ENCODE measurements around a stretch of chr14.

DNA sequence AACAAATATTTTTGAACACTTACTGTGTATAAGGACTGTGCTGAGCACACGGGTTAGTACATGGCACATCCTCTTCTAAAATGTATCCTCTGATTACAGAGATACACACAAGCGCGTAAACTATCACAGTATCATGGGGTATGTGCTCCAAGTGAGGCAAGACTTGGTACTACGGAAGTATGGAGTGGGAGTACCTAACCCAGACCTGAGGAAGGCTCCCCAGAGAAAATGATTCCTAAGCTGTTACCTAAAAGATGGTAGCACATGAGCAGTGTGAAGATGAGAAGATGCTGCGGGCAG, 67.2 kb downstream of the SYNE2 start:
- PRO-cap, 3 experiments: no peak in any of the 3 experiments
- RRBS: no CpG with 5 or more reads among the region's 5 CpGs

- PRO-cap, 3 experiments: no peak in any of the 3 experiments
- RRBS: no CpG with 5 or more reads among the region's 7 CpGs
Observed at GRCh38 chr14:64002516-64003220, 149.9 kb downstream of the SYNE2 start.

GRCh38 chr14:64024740-64025551, 172.1 kb downstream of the SYNE2 start:
- PRO-cap, 3 experiments: no peak in any of the 3 experiments
- RRBS: no CpG with 5 or more reads among the region's 2 CpGs

GRCh38 chr14:64069885-64070404, 217.1 kb downstream of the SYNE2 start:
- PRO-cap, 3 experiments: no peak in any of the 3 experiments
- RRBS: no CpG with 5 or more reads among the region's 4 CpGs

- PRO-cap, 3 experiments: no peak in any of the 3 experiments
- RRBS: 32% methylated on average over 3 of the region's 19 CpGs
Observed at GRCh38 chr14:64112673-64113948, 181.1 kb downstream of the ESR2 start.

DNA sequence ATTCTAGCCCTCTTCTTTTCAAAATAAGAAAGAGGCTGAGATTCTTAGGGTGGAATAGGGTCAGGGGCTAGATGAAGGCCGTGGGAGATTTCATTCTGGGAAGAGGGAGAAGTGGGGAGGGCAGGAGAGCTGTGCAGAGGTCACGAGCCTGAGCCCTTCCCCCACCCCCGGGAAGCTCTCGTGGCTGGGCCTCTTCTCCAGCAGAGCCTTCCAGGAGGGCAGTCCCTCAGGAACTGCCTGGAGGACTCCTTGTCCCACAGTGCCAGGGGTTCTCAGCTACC, 94.0 kb downstream of the ESR2 start:
- PRO-cap, 3 experiments: no peak in any of the 3 experiments
- RRBS: no CpG with 5 or more reads among the region's 4 CpGs

DNA sequence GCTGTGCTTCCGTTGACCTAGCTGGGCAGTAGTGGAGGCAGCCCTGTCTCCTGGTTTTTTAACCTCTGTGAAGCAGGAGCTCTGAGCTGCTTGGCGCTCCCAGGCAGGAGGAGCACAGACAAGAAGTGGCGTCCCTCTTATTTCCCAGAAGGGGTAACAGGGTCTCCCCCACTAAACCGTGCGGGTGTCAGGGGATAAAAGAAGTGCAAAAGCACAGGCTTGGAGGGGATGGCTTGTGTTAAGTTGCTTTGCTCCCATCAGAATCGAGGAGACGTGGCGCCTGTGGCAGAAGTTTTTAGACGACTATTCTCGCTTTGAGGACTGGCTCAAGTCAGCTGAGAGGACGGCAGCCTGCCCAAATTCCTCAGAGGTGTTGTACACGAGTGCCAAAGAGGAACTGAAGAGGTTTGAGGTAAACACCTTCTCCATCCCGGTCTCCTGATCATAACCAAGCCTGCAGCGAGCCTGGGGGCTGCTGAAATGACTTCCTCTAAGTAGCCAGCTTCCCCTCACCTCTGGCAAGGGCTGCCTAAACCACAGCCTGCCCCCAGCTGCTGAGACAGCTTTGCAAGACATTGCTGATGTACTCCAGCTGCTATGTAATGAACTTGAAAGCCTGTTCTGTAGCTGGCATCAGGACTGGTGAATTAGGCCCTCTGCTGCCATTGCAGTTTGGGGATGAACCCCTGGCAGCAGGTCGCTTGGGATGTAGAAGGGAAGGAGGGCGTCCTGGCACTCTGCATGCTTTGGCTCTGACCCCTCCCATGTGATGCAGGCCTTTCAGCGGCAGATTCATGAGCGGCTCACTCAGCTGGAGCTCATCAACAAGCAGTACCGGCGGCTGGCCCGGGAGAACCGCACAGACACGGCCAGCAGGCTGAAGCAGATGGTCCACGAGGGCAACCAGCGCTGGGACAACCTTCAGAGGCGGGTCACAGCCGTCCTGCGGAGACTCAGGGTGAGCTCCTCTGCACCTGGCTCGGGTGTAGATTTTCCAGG, 84.7 kb downstream of the ESR2 start:
- PRO-cap, 3 experiments: no peak in any of the 3 experiments
- RRBS: no CpG with 5 or more reads among the region's 29 CpGs

DNA sequence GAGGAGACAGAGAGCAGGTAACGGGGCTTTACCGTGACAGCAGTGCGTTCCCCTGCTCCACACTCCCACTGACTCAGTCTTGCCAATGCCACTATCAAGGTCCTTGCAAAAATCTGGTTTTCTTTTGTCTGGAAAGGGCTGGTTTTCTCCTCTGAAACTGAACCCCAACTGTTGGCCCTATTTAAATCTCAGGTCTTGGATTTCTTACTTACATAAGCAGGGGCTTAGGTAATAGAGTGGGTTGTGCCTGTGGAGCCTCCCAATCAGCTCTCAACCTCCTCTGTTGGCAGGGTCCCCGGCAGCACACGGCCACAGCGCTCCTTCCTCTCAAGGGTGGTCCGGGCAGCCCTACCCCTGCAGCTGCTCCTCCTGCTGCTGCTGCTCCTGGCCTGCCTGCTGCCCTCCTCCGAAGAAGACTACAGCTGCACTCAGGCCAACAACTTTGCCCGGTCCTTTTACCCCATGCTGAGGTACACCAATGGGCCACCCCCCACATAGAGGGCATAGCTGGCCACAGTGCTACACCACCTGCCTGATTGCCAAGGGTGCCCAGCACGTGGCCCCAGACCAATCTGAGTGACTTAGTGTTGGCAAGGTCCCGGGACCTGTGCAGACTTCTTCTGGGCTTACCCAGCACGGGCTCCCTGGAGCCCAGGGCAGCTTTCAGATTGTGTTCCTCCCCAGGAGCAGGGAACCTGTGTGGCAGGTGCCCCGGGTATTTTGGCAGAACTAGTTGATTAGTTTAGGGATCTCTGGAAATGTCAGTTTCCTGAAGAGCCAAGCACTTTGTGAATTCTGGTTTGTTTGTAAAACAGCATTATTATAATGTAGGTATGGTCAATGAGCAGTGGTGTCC, 68.9 kb downstream of the ESR2 start:
- PRO-cap, 3 experiments: no peak in any of the 3 experiments
- RRBS: 72% methylated on average over 7 of the region's 13 CpGs

- PRO-cap, 3 experiments: no peak in any of the 3 experiments
- RRBS: no CpG with 5 or more reads among the region's 2 CpGs
Observed at GRCh38 chr14:64391843-64392522, 3.8 kb downstream of the MTHFD1 start.

DNA sequence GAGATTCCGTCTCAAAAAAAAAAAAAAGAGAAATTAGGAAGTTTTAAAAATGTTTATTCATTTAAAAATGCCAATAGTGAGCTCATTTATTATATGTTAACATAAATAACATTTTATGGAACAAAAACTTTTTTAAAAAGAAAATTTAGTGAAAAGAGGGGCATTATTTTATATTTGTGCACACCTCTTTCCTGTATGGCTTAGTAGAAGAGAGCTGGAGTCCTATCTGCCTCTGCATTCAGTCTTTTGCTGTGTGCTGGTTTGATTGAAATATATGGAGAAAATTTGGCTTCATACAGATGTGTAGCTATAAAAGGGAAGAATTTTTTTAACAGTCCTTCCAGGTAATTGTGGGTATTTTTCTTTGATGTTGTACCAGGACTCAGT, 13.5 kb downstream of the MTHFD1 start:
- PRO-cap, 3 experiments: no peak in any of the 3 experiments
- RRBS: no CpG with 5 or more reads among the region's 1 CpG

DNA sequence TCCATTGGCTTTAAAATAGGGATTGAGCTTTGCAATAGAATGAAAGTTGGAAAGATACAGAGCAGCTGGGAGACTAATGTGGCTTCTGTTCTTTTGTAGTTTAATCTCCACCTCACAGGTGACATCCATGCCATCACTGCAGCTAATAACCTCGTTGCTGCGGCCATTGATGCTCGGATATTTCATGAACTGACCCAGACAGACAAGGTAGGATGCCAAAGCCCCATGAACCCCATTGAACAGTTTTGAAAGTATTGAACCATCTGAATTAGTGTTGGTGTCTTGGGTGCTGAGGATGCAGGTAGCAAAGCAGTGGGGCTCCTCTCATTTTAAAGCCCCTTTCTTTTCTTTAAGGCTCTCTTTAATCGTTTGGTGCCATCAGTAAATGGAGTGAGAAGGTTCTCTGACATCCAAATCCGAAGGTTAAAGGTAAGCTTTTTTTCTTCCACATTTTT, 33.8 kb upstream of the AKAP5 start:
- PRO-cap, 3 experiments: no peak in any of the 3 experiments
- RRBS: no CpG with 5 or more reads among the region's 5 CpGs

DNA sequence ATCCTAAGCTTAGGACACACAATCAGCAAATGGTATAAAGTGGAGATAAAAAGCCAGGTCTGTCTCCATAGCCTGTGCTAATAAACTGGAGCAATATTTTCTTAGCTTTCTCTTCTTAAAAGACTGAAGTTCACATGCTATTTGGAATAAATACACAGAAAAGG, 2.4 kb downstream of the ZBTB25 start:
- PRO-cap, 3 experiments: no peak in any of the 3 experiments

GRCh38 chr14:64654203-64654958, 49.8 kb upstream of the PLEKHG3 start:
- PRO-cap, 3 experiments: no peak in any of the 3 experiments
- RRBS: no CpG with 5 or more reads among the region's 5 CpGs

DNA sequence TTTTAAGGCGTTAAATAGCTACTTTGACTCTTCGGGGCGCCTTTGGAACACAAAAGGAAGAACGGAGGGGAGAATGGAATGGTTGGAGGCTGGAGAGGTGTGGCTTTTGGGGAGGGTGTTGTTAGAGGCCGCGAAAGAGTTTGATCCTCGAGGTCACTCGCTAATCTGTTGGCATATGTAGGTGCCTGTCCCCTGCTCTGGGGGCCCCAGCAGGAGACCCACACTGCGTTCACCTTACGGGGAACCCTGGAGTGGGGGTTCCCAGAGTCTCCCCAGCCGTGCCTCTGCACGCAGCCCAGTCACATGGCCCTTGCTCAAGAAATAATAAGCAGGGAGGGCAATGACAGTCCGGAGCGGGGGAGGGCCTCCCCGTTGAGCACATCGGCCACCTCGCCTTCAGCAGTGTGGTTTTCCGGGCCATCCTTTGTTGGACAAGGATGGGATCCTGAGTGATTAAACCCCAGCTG, 1.2 kb downstream of the PLEKHG3 start:
- PRO-cap, 3 experiments: no peak in any of the 3 experiments
- RRBS: 5% methylated on average over 6 of the region's 18 CpGs

- PRO-cap, 3 experiments: no peak in any of the 3 experiments
- RRBS: no CpG with 5 or more reads among the region's 8 CpGs
Observed at GRCh38 chr14:64754568-64755343, 50.5 kb downstream of the PLEKHG3 start.

GRCh38 chr14:64841829-64842471, 37.8 kb downstream of the SPTB start:
- PRO-cap, 3 experiments: no peak in any of the 3 experiments
- RRBS: no CpG with 5 or more reads among the region's 13 CpGs

DNA sequence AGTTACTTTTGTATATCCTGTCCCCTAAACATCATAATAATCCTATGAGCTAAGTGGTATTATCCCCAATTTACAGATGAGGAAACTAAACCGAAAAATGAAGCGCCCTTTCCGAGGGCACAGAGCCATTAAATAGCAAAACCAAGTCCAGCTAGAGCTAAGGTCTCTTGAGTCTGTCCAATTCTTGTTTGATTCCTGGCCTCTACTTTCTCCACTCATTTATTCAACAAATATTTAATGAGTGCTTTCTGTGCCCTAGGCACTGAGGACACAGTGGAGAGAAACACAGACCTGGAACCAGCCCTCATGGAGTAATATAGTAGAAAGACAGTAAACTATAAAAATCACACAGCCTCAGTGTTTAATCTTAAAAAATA, 593 bp downstream of the GPX2 start:
- PRO-cap, 3 experiments: no peak in any of the 3 experiments
- RRBS: no CpG with 5 or more reads among the region's 3 CpGs

DNA sequence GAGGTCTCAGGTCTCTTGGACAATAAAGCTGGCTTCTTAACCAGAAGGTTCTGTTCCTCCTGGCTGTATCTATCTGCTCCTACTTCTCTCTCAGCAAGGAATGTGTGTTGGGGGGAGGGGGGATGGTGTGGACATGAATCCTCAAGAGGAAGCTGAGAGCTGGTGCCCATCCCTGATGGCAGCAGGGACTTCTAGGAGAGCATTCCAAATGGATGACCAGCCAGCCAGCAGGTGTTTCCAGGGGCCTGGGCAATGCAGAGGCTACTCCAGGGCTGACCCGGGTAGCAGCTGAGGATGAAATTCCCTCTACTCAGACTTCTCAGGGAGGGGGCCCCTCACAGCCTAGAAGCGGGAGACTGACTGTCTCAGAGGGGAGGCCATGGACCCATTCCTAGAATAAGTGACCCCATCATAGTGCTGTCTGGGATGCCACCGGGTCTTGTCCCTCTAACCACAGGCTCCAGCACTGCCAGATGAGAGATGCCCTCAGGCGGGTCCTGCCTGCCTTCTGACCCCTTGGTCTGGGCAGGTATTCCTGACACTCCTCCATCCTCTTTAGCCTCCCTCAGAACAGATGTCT, 1.3 kb downstream of the RAB15 start:
- PRO-cap, 3 experiments: no peak in any of the 3 experiments
- RRBS: no CpG with 5 or more reads among the region's 4 CpGs

DNA sequence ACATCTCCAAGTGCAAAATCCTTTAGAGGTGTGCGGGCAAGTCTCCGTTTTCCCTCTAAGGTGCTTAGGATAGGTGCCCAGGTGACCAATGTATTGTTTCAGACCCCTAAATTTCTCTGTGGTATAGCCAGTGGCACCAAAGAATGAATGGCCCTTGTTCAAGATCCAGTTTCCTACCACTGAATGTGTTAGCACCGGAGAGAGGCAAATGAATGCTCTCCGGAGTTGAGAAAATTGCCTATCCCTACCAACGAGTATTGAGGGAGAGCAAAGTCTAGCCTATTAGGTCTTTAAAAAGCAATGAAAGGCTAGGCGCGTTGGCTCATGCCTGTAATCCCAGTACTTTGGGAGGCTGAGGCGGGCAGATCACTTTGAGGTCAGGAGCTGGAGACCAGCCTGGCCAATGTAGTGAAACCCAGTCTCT, 798 bp upstream of the RAB15 start:
- PRO-cap, 3 experiments: no peak in any of the 3 experiments
- RRBS: no CpG with 5 or more reads among the region's 8 CpGs

DNA sequence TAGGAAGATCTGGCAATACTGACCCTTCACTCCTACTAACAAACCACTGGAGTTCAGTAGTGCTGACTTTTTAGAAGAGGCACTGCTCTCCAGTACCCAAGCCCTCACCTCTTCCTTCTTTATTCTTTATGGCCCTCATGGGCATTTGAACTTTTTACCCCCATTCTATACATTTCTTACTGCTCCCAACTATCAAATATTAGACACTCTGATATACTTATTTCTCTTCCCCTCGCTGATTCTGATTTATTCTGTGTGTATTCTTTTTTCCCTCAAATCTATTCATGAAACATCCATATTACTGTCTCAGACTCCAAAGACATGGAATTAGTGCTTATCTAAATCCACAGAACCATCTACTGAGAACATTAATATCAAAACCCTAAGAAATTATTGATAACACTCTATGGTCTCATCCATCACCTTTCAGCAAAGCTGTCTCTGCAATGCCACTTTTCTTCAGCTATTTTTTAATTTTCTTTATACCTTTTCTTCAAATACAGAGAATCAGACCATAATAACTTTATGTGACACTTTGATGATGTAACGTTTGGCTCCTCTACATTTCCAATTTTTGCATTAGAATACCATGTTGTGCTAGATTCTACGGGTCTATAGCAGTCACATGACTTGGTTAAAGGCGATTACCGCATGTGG, 1.7 kb downstream of the MAX start:
- PRO-cap, 3 experiments: no peak in any of the 3 experiments
- RRBS: no CpG with 5 or more reads among the region's 5 CpGs